Occipital lobe (tissue), 2 donors: ENCODE measurements around the gene ACOT7.

- RAMPAGE, long total RNA = no peak
Observed at GRCh38 chr1:3350246-3351165, 104.0 kb upstream of the ARHGEF16 start.

- RAMPAGE, long total RNA = no peak
Observed at GRCh38 chr1:3359760-3360009, 94.8 kb upstream of the ARHGEF16 start.

GRCh38 chr1:3431944-3432269 lies 22.6 kb upstream of the ARHGEF16 start:
- RAMPAGE, long total RNA = no peak

GRCh38 chr1:3490307-3490623 lies 35.8 kb downstream of the ARHGEF16 start:
- RAMPAGE, long total RNA = no peak

DNA sequence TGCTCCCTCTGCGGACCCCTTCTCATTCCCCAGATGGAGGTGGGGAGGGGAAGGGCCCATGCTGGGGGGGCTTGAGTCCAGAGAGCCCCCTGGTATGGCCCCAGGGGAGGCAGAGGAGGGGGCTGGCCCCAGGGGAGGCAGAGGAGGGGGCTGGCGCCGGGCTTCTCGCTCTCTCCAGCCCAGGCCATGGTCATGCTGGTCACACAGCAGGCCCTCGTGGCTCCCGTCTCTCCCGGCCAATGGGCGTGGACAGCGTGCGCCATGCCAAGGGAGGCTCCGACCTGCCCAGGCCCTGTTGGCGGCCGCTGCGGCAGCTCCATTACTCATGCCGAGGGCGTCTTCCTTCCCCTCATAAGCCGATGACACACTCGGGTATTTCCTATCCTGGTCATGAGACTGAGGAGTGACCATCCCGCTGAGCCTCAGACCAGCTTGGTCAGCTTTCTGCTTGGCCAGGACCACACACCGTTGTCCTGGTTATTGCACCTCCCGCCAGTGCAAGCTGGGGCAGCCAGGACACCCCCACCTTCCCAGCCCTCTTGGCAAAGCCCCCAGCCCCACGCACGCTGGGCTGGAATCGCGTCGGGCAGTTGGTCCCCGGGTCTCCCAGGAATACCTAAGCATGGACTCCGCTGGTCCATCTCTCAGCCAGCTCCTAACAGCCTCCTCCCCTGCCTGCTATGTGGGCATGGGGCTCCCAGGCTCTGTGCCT lies 49.7 kb downstream of the ARHGEF16 start:
- RAMPAGE, long total RNA = no peak

- RAMPAGE, long total RNA = no peak
Observed at GRCh38 chr1:3599847-3600333, 11.4 kb downstream of the MEGF6 start.

DNA sequence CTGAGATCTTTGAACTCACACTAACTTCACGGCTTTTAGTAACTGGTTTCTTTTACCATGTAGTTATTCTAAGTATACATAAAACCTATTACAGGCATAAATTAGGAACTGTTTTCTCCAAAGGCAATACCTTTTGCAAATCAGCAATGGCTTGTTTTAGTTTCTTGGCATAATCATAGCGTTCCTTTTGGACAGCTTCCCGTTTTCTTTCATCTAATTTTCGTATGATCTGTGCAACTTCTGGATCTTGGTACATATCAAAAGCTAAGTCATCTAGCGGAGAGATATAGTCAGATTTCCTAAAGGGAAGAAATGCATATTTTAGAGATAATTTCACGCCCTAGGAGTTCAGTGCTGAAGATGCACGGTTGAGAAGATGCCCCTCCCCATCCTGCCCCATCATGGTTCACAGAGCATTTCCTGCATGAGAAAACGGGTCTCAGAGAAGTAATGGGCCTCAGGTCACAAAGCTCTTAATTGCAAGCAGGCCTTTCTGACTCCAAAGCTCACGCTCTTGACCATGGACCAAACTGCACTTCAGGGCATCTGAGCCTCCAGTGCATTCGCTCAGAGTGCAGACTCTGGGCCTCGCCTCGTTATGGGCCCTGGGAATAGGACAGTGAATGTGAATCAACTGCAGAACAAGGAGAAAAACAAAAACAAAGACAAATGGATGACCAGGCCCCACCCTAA lies 17.4 kb downstream of the CEP104 start:
- RAMPAGE, long total RNA = no peak

DNA sequence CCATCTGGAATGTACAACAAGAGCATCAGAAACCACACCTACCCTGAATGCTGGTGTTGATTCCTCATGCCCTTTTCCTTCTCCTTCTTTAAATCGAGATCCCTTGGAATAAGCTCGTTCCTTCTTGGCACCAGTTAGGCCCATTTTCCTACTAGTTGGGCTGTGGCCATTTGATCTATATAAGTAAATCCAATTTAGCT lies 170.4 kb upstream of the AJAP1 start:
- RAMPAGE, long total RNA = no peak

DNA sequence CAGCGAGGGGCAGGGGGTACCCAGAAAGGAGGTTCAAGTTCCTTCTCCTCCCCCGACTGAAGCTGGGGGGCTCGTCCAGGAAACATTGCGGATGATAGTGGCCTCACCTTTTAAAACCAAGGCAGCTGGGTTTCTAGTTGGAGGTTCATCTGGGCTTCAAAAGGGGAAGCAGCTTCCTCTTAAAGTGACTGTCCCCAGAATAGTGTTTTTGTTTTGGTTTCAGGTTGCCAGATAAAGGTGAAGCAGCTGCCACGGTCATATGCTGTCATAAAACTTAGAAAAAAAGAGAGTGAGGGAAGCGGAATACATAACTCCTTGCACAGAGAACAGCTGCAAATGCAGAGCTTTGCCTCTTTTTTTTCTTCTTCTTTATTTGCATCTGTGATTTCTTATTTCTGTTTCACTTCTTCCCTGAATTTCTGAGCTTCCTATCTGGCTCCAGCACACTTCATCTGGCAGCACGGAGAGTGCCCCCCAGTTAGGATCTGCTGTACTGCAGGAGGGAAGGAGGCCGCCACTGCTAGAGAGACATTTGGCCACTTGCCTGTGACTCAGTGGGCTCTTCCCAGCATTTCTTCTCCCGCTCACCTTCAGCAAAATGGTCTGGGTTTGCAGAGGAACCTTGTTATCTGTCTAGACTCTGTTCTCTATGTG lies 142.1 kb downstream of the AJAP1 start:
- RAMPAGE, long total RNA = no peak

GRCh38 chr1:6052848-6053857 lies 7.5 kb downstream of the KCNAB2 start:
- RAMPAGE, long total RNA = no peak

DNA sequence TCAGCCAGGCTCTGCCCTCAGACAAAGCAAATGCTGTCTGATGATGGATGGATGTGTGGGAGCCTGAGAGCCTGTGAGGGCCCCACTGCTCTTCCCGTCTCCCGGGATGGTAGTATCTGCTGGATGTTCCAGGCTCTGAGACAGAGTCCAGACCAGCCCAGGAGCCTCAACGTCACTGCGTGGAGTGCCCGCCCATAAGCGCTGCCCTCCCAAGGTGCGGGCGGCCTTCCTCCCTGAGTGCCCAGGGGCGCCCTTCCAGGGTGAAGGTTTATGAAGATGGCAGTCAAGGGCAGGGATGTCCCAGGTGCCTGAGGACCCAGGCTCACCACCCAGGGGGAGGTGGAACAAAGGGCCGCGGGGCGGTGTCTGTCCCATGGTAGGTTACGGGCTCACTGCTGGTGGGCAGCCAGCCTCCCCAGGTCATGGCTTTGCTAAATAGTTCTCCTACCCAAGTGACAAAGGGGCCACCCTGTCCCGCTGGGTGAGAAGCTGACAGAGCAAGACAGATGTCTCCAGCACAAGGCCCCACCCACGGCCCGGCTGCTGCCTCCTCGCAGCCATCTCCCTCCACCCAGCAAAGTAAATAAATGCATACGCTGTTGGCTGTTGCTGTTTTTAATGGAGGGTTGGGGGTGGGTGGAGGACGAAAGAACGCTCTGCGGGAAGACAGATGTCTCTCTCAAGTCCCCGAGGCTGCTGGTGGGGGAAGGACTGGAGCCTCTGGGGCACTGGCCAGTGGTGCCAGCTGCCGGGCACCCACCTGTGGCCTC lies 9.0 kb upstream of the GPR153 start:
- RAMPAGE, long total RNA = no peak

DNA sequence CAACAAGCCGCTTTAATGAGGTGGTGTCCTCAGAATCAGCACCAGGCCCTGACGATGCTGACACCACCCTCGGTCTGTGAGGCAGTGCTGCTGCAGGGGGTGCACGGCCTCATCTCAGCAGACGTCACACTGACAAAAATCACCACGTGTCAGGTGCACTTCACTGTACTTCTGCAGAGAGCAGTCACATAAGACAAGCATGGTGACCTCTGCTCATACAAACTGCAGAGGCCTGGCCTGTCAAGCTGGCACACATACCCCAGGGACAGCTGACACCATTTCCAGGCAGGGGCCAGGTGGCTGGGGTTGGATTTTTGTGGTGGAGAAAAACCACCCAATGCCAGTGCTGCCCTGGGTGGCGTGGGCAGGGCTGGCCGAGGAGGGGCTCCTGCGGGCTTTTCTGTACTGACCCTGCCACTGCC lies 33.2 kb upstream of the GPR153 start:
- RAMPAGE, long total RNA = no peak

GRCh38 chr1:6393640-6394383 lies at the start of gene ACOT7:
Gene ACOT7 (minus strand): TSS chr1:6393767.
- RAMPAGE, long total RNA = no peak

DNA sequence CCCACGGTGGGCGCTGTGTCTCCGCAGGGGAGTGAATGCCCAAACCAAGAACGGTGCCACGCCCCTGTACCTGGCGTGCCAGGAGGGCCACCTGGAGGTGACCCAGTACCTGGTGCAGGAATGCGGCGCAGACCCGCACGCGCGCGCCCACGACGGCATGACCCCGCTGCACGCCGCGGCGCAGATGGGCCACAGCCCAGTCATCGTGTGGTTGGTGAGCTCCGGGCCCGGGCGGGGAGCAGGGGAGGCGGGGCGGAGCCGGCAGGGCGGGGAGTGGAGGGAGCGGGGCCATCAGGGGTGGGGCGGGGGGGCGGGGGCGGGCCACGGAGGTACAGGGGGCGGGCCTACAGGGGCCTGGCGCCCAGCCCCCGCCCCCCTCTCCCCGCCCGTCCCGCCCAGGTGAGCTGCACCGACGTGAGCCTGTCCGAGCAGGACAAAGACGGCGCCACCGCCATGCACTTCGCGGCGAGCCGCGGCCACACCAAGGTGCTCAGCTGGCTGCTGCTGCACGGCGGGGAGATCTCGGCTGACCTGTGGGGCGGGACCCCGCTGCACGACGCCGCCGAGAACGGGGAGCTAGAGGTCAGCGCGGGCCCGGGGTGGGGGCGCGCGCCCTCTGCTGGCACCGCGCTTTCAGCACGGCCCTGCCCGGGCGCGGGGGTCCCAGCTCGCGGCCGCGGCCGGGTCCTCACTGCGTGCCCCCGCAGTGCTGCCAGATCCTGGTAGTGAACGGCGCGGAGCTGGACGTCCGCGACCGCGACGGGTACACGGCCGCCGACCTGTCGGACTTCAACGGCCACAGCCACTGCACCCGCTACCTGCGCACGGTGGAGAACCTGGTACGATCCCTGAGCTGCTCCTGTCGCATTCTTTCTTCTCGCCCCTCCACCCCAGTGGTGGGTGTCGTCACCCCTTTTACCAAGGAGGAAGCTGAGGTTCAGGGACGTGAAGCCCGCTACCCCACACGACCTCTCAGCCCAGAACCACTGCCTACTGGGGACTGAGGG lies 16.0 kb downstream of the ESPN start:
- RAMPAGE, long total RNA = no peak

GRCh38 chr1:6448898-6449644 lies 16.9 kb downstream of the TNFRSF25 start:
- RAMPAGE, long total RNA = no peak

- RAMPAGE, long total RNA = no peak
Observed at GRCh38 chr1:6484785-6485211, 6.7 kb downstream of the PLEKHG5 start.

GRCh38 chr1:6490228-6491111 lies 997 bp downstream of the PLEKHG5 start:
- RAMPAGE, long total RNA = no peak

DNA sequence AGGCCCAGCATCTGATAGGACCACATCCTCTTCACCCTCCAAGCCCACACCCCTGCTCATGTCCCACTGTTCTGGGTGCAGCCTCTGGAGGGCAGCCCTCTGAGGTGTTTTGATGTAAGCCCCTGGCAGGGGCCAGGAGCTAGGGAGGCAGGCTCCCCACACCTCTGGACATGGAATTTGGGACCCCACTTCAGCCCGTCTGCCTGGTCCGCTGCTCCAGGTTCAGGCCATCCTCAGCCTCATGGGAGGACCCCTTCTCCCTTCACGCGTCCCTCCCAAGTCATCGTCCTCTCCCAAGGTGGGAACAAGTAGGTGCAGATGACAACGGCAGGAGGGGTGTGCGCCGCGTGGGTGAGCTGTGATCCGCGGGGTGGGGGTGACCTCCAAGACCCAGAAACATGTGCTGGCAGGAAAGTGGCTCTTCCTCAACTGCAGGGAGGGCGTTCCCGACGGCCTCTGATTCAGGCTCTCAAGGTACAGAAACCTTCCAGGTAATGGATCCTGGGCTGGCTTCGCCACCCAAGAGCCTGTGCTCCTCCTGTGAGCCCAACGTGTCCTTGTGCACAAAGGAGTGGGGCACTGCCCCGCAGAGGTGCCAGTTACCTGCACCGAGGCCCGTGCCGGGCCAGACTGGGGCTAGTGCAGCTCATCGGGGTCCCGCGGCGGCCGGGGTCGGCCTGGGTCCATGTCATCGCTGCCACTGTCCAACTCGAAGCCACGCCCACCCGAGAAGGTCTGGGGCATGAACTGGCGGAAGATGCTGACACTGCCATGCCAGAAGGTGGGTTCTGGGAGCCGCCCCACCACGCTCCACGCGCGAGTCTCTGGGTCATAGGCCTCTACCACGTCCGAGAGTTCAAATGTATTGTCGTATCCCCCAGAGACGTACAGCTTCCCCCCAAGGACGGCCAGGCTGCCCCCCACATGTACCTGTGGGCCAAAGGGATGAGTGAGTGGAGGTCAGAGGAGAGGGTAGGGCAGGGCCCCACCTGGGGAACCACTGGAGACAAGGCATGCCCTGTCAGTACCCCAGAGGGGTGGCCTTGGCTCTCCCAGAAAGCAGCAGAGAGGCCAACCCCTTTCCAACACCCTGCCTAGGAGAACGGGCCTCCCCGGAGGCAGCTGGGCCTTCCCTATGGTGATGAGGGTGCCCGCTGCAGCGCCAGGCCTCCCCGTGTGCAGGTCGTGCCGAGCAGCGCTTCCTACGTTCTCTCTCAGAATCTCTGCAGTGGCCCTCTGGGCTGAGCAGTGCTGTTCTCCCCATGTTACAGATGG lies 9.5 kb downstream of the KLHL21 start:
- RAMPAGE, long total RNA = no peak

DNA sequence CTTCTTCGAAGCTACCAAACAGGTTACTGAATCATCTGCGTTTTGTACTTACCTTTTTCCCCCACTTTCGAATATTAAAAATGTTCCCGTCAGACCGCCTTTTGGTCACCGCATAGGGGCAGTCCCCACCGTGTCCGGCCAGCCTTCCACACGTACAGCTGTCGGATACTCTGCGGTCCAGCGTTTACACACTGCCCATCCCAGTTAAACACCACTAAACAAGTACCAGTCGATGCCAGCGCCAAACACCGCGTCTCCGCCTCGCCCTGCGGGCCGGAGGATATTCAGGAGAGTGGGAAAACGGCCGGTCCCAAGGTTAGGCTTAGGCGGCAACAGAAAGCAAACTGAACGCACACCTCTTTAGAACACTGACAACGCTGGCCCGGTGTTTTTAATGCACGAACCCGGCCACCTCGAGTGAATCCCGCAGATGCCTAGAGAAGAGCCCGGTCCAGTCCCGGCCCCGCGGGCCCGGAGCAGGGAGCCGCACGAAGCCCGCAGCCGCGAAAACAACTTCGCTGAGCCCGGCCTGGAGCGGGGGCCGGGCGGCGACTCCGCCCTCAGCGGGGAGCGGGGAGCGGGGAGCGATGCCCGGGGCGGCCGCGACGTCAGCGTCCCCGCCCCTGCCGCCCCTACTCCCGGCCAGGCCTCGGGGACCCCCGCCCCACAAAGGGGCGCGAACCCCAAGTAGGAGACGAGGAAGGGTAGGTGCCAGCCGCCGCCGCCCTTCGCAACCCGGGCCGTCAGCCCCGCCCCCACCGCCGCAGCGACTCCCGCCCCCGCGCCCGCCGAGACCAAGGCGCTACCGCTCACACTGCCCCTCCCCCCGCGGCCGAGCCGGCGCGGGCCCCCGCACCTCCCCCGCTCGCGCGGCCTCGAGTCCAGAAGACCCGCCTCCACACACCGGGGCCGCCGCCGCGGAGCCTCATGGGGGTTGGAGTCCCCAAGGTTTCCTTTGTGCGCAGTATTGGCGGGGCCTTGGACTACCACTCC lies 595 bp upstream of the PHF13 start:
- RAMPAGE, long total RNA = no peak

DNA sequence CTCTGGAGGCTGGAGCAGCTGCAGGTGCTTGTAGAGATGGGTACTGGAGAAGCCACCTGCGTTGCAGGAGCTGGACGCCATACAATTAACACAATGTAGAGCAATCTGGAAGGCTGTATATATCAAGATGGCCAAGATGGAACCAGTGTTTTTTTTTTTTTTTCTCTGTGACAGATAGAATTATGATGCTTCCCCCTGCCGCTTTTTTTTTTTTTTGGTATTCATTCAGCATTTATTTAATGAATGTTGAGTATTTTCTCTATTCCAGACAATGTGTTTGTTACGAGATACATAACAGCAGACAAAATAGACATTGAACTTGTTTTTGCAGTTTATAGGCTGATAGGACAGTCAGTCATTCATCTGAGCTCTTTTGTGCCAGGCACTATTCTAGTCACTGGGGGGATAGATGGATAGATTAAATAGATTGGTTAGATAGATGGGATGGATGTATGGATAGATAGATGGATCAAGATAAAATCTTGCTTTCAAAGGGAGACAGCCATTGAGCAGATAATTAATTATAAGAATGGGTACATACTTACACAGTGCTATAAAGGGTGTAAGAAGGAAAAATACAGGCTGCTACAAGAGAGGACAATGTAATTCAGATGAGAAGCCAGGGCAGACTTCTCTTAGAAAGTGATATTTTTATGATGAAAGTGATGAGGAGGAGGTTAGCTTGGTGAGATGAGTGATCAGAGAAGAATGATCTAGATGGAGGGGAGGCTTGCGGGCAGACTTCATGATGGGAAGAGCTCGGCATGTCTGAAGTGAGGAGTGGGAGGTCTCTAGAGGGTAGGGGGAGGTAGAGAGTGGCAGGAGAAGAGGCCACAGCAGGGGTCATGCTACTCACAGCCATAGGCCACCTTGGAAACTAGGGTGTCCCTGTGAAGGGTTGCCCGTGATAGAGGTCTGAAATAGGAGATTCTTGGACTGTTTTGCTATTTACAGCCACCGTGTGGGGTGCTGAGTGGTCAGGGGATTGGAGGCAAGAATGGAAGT lies 71.2 kb downstream of the CAMTA1 start:
- RAMPAGE, long total RNA = no peak